Subcutaneous preadipocyte (primary cell): ENCODE data around the gene RERGL.

- CAGE, long polyA plus RNA = no peak
These were observed 1.1 kb upstream of the HEBP1 start for GRCh38 chr12:13000970-13001697.

GRCh38 chr12:13045832-13046281, 1.7 kb downstream of the FAM234B start:
- CAGE, long polyA plus RNA = no peak

- CAGE, long polyA plus RNA = no peak
These were observed 21.5 kb upstream of the GSG1 start for GRCh38 chr12:13124741-13125629.

- CAGE, long polyA plus RNA = no peak
These were observed 1.5 kb downstream of the EMP1 start for GRCh38 chr12:13197765-13198716.

GRCh38 chr12:13255693-13256391, 59.3 kb downstream of the EMP1 start:
- CAGE, long polyA plus RNA = no peak

DNA sequence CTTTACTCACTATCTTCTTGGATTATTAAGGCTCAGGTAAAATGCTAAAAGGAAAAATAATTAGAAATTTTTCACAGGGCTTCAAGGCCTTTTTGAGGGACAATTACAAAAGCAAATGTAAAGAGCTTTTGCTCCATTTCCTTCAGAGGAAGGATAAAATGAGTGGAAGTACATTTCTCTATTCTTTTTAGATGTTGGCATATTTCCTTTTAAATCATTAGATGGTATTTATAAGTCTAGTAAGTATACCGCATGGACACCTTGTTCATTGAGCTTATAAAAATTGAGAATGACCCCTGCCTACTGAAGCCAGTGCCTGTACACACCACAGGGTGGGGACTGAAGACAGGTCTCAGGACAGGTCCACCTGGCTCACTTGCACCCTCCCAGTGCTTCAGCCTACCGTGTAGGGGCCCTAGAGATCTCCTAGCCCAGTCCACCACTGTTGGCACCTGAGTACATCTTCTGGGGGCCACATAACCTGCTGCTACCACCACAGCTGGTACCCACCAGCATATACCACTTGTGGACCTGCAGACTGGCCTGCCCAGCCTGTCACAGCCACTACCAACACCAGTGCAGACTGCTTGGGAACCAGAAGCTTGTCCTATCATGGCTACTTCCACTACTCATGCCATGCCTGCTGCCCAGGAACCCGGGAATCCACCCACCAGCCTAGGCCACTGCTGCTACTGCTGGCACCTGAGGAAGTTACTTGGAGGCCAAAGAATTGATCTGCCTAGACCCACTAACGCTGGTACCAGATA, 63.8 kb downstream of the GUCY2C start:
- CAGE, long polyA plus RNA = no peak

DNA sequence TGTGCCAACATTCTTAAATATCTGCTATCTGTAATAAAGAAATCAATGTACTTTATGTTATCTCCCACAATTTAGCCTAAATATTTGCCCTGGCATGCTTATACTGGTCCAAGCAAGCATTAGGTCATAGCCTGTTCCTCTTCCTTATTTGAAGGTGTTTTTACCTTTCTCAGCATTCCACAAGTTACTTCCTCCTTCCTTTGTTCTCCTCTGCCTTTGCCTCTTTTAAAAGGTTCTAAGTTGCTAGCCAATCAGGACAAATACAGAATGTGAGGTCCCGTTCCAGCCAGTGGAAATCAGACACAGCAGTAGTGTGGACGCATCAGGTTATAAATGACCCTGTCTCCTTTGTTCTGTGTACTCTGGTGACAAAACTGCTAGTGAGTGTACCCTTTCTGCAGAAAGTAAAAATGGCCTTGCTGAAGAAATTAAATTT, 5.0 kb downstream of the H4C16 start:
- CAGE, long polyA plus RNA = no peak

- CAGE, long polyA plus RNA = no peak
These were observed 2.3 kb downstream of the H4C16 start for GRCh38 chr12:14768450-14769275.

DNA sequence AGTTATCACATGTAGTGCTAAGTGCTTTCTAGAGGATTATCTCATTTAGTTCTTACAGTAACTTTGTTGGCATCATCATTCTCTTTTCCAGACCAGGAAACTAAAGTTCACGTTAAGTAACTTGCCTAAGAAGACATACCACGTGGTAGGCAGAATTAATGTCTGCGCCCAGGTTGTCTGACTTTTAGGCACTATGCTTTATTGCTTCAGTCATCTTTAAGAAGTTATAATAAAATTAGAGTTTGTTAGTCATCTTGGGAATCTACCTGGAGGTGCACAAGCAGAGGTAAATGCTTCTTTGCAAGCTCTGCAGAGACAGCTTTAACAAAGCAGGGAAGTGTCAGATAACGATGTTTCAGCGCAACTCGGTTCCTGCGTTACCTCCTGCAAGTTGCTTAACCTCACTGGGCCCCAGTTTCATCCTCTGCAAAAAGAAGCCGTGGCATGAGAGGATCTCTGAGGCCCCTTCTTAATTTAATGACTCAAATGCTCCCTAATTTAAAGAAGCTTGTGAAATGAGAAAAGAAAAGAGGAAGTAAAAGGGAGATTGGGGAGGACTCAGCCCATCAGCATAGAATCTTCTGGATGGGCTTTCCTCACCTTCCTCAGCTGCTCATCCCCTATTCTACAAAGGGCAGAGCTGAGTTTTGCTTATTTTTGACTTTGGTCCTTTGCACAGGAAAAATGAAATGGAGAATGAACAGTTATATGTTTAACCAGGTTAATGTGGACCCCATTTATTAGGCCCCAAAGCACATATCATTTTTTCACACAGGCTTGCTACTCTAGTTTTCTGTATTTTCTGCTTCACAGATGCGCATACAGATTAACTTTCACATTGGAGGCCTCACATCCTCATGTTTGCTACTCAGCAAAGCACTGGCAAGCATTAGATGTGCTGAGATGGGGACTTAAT, 5.2 kb downstream of the ARHGDIB start:
- CAGE, long polyA plus RNA = no peak

DNA sequence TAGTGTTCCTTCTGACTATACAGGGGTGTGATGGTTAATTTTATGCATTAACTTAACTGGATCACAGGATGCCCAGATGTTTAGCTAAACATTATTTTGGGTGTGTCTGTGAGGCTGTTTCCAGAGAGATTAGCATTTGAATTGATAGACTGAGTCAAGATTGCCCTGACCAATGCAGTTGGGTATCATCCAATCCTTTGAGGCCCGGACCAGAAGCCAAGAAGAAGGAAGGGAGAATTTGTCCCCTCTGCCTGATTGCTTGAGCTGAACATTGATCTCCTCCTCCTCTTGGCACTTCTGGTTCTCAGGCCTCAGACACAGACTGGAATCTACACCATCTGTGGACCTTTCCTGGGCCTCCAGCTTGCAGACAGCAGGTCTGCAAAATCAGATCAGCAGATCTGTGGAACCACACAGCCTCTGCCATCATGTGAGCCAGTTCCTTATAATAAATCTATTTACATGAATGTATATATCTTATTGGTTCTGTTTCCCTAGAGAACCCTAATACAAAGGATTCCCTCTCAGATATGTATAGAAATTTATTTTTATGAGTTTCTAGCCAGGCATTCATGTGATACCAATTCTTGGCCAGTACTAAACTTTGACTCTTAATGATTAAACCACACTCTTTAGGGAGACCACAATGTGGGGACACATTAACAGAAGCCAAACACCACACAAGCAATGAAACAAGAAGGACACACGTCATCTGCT, 51.9 kb downstream of the RERG start:
- CAGE, long polyA plus RNA = no peak

- CAGE, long polyA plus RNA = no peak
These were observed 8.6 kb downstream of the EPS8 start for GRCh38 chr12:15780603-15780921.

DNA sequence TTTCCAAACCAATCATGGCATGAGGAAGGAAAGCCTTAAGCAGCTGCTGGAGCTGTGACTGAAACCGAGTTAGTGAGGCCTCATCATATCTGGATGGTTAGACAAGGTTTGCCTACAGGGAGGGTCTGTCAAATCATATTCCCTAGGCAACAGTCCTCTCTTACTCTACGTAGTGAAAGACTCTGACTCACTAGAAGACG, 29.9 kb upstream of the STRAP start:
- CAGE, long polyA plus RNA = no peak

GRCh38 chr12:15928765-15929389, 17.7 kb downstream of the DERA start:
- CAGE, long polyA plus RNA = no peak

DNA sequence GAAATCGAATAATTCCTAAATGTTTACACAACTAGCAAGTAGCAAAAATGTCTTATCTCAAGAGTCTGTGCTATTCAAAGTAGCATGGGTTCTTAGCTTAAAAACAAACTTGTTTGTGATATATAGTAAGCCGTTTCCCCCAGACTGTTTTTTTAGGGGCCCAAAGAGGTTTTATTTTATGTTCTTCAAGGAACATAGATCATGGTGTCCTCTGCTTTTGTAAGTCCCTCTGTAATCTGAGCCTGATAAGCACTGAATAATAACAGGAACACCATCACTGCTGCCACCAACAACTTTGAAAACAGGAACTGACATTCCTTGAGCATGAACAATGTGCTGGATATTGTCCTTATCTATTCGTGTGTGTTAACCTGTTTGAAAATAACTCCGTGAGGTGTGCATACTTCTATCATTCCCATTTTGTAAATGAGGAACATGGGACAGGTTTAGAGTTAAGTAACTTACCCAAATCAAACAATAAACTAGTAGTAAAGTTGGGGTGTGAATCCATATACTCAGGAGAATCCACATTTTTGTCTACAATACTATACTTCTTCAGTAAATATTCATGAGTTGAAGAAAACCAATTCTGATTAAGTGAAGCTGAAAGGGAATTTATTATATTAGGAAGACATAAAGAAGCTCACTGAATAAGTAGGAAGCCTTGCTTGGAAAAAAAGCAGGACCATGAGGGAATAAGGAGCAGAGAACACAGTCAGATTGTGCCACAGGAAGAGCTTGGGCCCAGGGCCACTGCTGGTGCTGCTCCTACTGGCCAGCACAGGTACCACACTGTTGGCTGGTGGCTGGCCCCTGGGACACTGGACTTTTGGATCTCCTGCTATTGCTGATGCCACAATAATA, 67.6 kb downstream of the DERA start:
- CAGE, long polyA plus RNA = no peak

- CAGE, long polyA plus RNA = no peak
These were observed 3.2 kb downstream of the MGST1 start for GRCh38 chr12:16350468-16351235.

DNA sequence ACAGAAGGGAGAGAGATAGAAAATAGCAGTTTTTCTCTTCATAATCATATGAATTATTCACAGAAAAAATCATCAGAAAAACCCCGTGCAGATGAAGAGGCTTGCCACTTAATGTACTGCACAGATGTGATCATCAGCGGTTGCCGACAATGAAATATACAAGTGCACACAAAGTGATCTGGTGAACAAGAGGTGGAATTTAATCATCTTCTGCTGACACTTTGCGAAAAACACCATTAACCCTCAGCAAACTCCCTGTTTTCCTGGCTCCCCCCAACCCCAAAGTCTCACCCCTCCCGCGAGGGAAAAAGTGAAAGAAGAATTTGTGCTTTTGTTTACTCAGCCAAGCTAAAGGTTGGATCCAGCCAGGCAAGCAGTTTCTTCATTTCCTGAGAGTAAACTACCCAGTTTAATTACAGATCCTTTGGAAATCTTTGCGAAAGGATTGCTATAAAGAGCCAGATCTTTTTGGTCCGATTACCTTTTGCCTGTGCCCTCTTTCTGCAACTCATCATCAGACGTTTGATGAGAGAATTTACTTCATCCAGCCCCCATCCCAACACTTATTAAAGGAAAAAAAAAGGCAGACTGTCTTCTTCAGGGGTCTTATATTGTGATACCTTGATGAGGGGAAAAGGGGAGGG, 3.2 kb upstream of the LMO3 start:
- CAGE, long polyA plus RNA = no peak

GRCh38 chr12:17409772-17410040, 680.3 kb downstream of the RERGL start:
- CAGE, long polyA plus RNA = no peak

DNA sequence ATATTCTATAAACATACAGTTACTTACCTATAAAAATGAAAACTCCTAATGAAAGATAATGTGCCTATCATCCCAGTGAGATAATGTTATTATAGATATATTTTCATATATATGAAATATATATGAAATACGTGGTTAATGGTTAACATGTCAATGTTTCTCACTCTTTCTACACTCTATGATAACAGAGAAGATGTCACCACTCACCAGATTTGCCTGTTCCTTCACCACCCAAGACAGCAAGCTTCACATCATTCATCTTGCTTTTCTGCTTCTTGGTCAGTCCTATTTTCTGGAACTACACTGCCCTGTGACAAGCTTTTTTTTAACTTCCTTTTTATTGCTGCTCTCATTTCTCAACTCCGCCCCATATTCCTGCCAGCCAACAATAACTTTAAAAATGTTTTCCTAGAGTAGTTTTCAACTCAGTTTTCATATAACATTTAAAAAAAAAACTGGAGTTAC, at the start of gene RERGL:
TSS of gene RERGL (minus strand) at position 312 of the 465 bp plus-strand sequence.
- CAGE, long polyA plus RNA = no peak

GRCh38 chr12:18296051-18296687, 34.9 kb downstream of the PIK3C2G start:
- CAGE, long polyA plus RNA = no peak

DNA sequence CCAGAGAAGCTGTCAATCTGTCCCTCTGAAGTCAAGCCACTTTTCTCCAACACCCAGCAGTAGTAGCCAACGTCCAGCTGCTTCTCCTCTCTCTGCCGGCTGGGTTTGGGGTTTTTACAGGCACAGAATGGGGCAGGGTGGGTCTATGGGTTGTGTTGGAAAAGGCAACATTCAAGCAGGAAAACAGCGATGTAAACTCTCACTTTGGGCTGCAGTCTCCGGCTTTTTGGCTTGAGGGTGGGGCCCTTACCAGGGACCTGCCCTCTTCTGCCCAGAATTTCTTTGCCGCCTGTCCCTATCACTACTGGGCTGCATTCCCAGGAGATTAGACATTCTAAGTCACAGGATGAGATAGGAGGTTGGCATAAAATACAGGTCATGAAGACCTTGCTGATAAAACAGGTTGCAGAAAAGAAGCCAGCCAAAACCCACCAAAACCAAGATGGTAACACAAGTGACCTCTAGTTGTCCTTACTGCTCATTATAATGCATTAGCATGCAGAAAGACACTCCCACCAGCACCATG, 16.4 kb downstream of the CAPZA3 start:
- CAGE, long polyA plus RNA = no peak